ENCODE measurements around the genes ARL17A and HOXB1.

GRCh38 chr17:46046746-46047148 lies 47.7 kb downstream of the STH start:
- PRO-cap, 2 experiments, result no peak in any of the 2 experiments

- PRO-cap, 2 experiments, result no peak in any of the 2 experiments
Measured at GRCh38 chr17:46072971-46073435, 74.0 kb downstream of the STH start.

DNA sequence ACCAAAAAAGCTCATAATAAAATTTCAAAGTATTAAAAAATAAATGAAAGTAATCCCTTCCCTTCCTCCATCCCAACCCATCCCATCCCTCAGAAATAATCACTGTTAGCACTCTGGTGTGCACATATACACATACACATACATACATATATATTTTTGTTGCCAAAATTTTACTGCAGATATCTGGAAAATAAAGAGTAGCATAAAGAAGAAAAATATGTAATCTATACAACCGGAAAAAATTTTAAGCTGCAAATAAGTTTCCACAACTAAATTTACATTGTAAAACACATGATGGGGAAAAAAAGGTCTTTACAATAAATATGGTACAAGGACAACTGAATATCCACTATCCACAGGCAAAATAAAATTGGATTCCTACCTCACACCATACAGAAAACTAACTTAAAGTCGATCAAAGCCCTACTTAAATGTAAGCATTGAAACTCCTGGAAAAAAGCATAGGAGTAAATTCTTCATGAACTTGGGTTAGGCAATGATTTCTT lies 53.2 kb downstream of the KANSL1 start:
- PRO-cap, 2 experiments, result no peak in any of the 2 experiments

- PRO-cap, 2 experiments, result no peak in any of the 2 experiments
Measured at GRCh38 chr17:46170771-46171832, 22.1 kb downstream of the KANSL1 start.

- PRO-cap, 2 experiments, result no peak in any of the 2 experiments
Measured at GRCh38 chr17:46579533-46579816, at the start of gene ARL17A. Gene ARL17A (minus strand): TSS chr17:46579691.

GRCh38 chr17:46851735-46852382 lies 476 bp downstream of the WNT9B start:
- PRO-cap, 2 experiments, result no peak in any of the 2 experiments

DNA sequence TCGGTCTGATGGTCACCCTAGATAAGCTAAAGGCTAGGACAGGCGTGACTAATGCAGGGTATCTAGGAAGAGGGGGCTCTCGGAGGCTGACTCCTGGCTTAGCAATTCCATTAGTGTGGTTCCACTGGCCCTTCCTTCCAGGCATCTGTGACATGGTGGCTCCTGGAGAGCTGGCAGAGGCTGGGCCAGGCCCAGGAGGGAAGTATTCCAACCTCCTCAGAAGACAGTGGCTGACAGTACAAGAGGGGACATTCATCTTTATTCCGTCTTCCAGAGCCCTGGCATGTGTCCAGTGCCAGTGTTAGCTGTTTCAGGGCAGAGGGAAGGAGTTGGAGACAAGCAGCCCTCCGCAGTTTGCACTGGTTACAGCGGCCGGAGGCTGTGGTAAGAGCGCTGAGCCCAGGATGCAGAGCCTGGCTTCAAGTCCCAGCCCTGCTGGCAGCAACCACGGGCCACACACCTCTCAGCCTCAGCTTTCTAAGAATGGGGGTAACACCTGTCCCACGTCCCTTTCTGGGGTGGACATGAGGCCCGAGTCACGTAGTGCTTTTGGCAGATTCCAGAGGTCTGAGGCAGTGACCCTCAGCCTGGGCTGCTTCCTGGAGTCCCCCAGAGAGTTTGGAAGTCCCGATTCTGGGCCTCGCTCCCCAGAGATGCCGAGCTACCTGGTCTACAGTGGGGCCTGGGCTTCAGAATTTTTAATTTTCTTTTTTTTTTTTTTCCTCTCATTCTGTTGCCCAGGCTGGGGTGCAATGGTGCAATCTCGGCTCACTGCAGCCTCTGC lies 21.1 kb downstream of the GOSR2 start:
- PRO-cap, 2 experiments, result no peak in any of the 2 experiments

DNA sequence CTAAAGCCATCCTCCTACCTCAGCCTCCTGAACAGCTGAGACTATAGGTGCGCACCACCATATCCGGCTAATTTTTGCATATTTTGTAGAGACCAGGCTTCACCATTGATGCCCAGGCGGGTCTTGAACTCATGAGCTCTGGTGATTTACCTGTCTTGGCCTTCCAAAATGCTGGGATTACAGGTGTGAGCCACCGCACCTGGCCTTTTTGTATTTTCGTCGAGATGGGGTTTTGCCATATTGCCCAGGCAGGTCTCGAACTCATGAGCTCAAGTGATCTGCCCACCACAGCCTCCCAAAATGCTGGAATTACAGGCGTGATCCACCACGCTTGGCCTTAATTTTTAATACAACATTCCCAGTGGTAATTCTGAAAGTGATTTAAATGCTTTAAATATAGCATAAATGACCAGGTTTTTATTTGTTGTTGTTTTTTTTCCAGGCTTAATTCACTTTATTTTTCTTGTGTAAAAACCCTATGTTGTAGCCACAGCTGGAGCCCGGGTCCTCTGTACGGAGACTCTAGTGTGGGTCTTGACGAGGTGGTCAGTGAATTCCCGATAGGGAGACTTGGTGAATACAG lies 30.3 kb downstream of the CDC27 start:
- PRO-cap, 2 experiments, result no peak in any of the 2 experiments

- PRO-cap, 2 experiments, result no peak in any of the 2 experiments
Measured at GRCh38 chr17:47200012-47200933, 8.9 kb upstream of the MYL4 start.

- PRO-cap, 2 experiments, result no peak in any of the 2 experiments
Measured at GRCh38 chr17:47230391-47231450, 21.6 kb downstream of the MYL4 start.

DNA sequence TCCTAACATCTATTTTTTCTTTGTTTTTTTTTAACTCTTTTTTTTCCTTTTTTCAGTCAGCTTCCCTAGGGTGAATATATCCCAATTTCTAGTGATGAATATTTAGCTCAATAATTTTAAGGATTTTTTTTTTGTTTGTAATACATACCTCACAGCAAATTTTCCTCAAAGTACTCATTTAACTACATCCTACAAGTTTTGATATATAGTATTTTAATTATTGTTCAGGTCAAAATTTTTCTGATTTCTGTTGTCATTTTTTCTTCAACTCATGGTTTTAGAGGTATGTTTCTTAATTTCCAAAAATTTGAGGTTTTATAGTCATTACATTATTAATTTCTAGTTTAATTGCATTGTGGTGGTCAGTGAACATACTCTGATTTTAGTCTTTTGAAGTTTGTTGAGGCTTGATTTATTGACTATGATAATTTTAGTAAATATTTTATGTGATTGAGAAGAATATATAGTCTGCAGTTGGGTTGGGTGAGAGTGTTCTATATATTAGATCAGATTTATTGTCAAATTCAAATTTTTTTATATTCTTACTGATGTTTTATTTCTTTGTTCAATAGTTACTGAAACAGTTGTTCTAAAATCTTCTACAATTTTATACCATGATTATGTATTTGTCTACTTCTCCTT lies 99.5 kb upstream of the NPEPPS start:
- PRO-cap, 2 experiments, result no peak in any of the 2 experiments

- PRO-cap, 2 experiments, result no peak in any of the 2 experiments
Measured at GRCh38 chr17:47663883-47664574, 14.3 kb downstream of the KPNB1 start.

GRCh38 chr17:47669118-47670002 lies 19.6 kb downstream of the KPNB1 start:
- PRO-cap, 2 experiments, result no peak in any of the 2 experiments

- PRO-cap, 2 experiments, result peak in 2 of 2 experiments; most common plus-strand start chr17:47695665 (in 2); most common minus-strand start chr17:47695017 (in 2)
Measured at GRCh38 chr17:47694745-47695896, 1.2 kb downstream of the TBKBP1 start.

DNA sequence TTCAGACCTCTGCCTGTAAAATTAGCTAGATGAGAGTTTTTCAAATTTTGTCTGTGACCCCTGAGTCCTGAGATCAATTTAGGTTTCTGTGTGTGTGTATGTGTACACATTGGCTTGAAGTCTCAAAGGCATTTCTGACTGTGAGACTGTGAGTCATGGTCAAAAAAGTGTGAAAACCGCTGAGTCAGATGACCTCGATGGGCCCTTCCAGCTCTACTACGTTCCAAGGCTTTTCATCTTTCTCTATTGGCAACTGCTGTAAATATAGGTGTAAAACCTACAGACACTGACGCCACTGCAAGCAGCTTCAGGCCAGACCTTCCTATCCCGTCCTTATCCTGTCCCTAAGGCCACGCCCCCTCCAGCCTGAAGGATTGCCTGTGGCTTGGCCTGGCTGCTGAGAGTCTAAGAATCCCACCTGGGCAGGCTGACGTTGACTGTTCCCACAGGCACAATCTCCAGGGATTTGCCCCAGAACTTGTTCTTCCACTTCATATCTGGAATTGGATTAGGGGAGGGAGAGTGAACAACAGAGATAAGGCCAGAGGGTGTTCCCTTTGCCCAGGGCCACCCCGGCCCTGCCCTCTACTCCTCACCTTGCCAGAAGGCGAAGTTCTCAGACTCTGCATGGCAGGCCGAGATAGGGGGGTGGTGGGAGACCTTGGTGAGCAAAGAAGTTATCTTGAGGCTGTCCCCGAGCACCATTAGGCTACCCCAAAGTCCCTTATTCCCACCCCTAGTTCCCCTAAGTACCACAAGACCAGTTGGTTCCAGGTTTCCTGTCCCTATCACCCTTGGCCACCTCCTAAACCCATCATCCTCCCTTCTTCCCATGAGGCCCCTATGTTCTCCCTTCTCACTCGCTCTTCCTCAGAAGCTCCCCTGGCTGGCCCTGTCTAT lies 11.2 kb downstream of the OSBPL7 start:
- PRO-cap, 2 experiments, result no peak in any of the 2 experiments

DNA sequence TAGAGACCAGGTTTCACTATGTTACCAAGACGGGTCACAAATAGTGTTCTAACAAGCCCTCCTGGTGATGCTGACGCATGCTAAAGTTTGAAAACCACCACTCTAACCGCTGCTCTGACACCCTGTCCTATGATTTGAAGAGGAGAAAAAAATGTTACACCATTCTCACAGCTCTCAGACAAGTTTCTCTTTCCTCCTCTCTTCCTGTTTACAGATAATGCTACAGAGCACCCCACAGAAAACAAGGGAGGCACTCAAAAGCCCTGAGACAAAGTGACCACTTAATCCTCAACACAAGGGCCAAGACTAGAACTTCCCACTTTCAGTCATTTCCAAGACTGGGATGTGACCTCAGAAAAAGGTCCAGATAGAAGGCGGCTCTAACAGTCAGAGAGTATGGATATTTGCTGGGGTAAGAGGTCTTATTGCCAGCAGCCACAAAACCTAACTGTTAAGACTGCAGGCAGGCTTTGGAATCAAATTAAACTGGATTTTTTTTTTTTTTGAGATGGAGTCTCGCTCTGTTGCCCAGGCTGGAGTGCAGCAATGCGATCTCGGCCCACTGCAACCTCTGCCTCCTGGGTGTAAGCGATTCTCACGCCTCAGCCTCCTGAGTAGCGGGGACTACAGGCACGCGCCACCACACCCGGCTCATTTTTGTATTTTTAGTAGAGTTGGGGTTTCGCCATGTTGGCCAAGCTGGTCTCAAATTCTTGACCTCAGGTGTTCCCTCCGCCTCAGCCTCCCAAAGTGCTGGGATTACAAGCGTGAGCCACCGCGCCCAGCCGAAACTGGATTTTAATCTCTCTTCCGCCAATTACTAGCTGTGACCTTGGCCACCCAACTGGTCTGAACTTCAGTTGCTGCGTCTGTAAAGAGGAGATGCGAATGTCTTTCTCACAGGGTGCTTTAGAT lies 1.1 kb downstream of the MRPL10 start:
- PRO-cap, 2 experiments, result no peak in any of the 2 experiments

GRCh38 chr17:47995078-47995824 lies 24.3 kb downstream of the CDK5RAP3 start:
- PRO-cap, 2 experiments, result no peak in any of the 2 experiments

- PRO-cap, 2 experiments, result no peak in any of the 2 experiments
Measured at GRCh38 chr17:48127095-48127904, 19.7 kb downstream of the SNX11 start.

DNA sequence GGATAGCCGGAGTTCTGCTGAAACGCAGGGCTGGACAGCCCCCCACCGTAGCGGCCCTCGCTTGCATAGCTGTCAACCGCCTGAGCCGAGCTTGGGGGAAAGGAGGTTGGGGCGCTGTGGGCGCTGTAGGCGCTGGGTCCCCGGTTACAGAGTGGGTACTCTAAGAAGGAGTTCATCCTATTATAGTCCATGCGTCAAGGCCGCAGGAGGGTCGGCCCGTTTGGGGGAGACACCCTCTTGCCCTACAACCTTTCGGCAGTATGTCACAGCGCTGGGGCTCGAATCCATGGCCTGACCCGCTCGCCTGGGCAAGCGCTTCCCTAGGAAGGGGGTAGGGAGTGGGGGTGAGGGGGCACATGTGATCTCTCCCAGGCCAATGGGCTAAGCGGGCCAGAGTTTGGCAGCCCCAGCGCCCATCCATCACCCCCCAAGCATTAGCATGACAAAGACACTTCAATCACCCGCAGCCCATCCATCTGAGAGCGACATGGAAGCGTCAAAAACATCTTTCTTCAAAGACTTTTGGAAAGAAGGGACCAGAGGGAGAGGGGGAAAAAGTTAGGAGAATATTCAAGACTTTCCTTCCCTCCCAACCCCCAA lies at the start of gene HOXB1:
HOXB1 (minus strand) TSS at position 298 of the 600 bp plus-strand sequence.
- PRO-cap, 2 experiments, result no peak in any of the 2 experiments

DNA sequence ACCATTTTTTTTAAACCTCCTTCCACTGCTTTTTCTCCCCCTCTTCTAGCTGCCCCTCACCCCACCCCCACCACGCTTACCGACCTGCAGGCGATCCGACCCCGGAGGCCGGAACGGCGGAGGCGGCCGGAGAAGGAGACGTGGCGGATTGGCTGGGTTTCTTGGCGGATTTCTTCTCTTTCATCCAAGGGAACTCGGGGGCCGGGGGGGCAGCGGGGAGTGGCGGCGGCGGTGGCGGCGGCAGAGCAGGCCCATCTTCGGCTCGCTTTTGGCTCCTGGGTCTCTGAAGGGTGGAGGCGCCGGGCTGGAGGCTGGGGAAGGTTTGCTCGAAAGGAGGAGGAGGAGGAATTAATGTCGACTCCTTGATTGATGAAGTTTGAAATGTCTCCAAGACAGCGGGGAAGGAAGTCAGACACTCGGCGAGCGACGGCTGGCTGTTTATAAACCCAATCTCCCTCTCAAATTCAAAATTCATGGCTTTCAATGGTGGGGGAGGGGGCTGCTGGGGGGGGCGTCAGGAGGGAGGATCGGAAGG lies 405 bp downstream of the HOXB2 start:
- PRO-cap, 2 experiments, result peak in 2 of 2 experiments; most common plus-strand start position 219 of the sequence (in 2); most common minus-strand start position 150 of the sequence (in 2)